Measurements from ENCODE around the gene ADH1A.

DNA sequence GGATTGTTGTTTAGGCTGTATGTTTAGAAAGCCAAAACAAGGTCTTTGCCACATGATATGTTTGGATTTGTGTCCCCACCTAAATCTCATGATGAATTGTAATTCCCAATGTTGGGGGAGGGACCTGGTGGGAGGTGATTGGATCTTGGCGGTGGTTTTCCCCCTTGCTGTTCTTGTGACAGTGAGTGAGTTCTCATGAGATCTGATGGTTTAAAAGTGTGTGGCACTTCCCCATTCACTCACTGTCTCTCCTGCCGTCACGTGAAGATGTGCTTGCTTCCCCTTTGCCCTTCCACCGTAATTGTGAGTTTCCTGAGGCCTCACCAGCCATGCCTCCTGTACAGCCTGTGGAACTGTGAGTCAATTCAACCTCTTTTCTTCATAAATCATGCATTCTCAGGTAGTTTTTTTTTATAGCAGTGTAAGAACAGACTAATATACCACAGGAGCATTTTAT is 304.0 kb downstream of the BMPR1B start:
- RRBS: no CpG with 5 or more reads among the region's 4 CpGs

- RRBS: no CpG with 5 or more reads among the region's 2 CpGs
These were observed 187.4 kb downstream of the UNC5C start for GRCh38 chr4:95361411-95361823.

DNA sequence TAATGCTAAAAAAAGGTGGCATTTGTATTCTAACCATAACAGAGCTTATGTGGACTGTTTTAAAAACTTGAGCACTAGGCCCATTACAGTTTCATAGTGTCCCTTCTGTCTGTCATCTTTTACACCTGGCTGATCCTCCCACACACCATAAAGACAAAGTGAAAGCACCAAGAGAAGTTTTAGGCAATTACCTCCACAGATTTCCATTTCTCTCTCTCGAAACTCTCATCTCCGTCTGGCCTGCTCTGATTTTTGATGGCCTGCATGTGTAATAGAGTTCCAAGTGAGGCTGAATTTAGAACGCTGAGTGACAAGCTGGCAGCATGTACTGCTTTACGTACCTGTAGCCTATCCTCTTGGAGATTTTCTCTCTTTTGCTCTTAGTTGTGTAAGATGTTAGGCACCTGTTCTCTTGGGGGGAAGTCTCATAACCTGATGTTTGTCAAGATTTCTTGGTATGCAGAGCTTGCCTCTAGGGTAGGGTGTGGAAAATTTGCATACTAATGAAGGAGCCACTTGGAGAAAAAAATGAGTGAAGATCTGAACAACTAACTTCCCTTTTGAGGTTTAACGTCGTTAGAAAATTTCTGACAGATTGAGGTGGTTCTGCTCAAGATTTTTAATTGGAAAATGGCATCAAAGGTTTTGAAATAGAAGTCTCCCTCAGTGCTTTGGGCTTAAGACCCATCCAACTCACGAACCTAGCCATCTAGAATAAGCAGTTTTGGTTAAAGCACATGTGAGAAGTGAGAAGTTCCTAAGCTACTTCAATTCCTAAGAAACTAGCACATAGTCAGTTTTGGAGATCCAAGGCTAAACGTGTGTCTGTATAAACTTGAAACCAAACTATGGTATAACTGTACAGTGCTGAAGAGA is 57.6 kb upstream of the RAP1GDS1 start:
- RRBS: no CpG with 5 or more reads among the region's 8 CpGs

DNA sequence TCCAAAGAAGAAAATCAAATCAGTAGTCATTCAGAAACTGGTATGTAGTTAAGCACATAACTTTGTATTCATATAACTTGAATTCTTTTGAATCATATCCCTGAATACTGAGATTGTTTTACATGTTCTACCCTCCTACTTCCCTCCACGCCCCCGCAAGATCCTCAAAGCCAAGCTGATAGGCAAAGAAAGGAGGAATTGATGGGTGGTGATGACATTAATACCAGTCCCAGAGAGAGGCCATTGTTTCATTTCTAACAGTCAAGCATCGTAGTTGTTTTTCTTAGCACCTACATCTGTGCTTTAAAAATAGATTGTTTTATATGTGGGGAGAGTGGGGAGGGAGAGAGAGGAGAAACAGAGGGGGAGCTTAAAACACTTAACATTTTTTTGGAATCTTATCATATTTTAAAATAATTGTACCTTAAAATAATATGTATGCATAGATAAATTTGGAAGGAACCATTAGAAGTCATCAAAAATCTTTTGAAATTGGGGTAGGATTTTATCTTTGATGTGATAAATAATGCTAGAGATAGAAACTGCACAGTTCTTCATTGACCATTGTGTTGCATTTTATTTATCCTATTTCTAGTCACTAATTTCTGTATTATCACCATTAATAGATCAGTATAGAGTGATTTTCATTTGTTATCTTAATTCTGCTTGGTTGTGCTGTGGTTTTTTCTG is 32.5 kb downstream of the RAP1GDS1 start:
- RRBS: no CpG with 5 or more reads among the region's 3 CpGs

DNA sequence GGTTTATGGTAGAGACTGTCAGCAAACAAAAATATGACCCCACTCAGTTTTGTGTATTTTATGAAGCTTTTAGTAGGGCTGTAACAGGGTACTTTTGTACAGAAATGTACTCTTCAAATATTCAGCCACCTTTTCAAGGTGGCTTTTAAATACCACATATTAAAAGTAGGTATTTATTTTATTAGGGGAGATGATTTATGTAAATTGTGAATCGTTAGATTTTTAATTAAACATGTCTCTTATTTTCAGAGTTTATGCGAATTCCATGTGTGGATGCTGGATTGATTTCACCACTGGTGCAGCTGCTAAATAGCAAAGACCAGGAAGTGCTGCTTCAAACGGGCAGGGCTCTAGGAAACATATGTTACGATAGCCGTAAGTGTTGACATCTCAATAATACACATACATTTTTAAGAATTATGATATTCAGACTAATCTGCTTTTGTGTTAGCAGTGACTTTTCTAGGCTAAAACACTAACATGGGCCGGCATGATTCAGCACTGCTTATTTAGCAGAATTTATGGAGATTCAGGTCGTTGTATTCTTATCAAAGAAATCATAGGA is 91.1 kb downstream of the RAP1GDS1 start:
- RRBS: no CpG with 5 or more reads among the region's 7 CpGs

- RRBS: no CpG with 5 or more reads among the region's 2 CpGs
These were observed 138.8 kb downstream of the RAP1GDS1 start for GRCh38 chr4:98399790-98400519.

DNA sequence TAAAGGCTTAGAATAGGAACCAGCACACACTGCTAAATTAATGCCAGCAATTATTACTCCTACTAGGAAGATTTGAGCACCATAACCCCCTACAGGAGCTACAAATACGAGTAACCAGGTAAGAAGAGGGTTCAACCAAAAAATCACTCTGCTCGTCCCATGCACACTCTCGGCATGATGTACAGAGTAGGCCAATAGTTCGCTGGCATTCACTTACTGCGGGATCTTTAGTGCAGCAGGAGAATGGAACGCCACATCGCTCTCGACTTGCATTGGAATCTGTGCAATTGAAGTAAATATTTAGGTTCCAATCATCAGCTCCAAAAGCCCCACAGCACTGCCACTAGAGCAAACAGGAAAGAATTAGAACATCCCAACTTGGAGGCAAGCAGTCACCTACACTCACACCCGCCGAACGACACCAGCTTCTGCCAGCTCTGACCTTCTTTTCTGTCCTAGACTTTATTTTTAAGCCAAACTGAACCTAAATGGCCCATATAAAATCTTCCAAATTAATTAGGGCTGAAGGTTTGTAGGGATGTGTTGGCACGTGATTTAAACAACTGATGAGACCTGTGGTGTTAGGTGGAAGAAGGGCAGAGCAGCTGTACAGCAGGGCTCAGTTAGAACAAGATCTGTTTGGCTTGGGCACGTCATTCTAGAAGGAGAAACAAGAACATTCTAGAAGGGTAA is 179.8 kb downstream of the TSPAN5 start:
- RRBS: no CpG with 5 or more reads among the region's 13 CpGs

GRCh38 chr4:99290653-99291128 is at the start of gene ADH1A:
ADH1A (minus strand) TSS chr4:99290985.
- RRBS: no CpG with 5 or more reads among the region's 1 CpG

DNA sequence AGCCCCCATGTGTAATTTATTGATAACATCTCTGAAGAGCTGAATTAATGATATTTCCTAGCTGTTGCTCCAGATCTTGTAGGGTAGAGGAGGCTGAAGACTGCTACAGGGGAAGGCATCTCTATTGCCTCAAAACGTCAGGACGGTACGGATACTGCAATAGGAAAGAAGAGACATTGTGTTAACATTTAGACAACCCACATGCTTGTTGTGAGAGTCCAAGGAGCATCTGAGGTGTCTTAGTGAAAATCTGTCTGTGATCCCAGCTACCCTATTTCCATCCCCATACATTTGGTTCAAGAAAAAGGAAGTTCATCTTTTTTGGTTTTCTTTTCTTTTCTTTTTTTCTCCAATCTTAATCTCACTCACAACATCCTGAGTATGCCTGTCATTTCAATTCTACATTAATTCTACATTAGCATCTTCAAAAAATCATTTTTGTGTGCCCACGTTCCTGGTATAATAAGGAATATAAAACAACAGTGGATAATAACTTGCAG is 13.4 kb downstream of the ADH1B start:
- RRBS: no CpG with 5 or more reads among the region's 4 CpGs

DNA sequence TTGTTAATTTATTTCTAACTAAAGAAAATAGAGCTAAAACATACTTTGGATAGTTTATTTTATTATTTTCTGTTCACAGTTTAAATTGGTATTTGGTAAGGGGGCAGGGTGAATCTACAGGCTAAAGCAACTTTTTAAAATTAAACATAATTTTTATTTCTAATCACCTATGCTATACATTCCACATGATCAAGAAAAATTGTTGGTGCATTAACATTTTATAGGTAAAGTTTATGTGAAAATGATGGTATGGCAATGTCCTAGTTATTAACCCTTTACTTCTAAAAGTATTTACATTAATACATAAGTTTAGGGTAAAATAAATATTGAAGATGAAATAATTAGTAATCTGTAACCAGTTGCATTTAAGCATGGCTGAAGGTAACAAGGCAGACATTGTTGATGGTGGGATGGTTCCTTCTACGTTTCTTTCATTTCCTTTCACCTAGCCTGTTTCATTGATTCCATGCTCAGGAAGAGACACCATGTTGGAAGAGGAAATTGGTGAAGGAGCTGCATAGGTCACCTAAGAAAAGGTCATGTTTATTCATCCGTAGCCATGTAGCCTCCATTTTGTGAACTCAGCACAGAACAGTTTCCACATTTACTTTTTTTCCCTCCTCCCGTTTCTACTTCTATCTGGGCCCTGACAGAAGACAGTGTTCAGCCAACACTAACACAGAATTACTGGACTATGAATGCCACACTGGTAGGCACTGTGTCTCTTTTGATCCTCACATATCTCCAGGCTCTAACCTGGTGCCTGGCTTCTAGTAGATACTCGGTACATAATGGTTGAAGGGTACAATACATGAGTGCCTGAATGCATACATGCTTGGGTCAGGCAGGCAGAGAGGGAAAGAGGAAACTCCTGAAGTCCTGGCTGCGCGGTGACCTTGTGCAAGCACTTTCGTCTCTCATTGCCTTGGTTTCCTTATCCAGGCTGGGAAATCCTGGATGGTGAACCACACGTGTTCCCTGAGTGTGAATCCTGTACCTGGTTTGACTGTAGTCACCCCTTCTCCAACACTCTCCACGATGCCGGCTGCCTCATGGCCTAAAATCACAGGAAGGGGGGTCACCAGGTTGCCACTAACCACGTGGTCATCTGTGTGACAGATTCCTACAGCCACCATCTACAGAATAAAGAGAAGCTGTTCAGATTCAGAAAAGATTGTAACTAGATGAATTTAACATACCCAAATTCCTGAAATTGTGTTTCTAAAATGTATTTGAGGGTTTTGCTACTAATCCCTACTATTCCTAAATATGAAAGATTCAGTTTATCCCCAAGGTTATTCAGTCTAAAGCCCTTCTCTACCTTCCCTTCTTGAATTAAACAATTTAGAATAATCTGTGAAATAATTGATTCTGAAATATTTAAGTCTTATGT is 3.7 kb downstream of the ADH1B start:
- RRBS: no CpG with 5 or more reads among the region's 11 CpGs

GRCh38 chr4:99323550-99324151 is 2.5 kb upstream of the ADH1B start:
- RRBS: no CpG with 5 or more reads among the region's 1 CpG

DNA sequence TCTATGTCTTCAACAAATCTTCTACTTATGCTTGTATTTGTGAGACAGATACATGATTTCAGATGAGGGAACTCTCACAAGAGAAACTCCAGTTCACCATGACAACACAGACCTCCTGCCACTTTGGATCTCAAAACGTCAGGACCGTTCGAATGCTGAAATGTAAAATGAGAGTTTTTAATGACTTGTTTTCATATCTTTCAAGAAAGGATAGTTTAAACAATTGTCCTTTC is 22.2 kb downstream of the ADH7 start:
- RRBS: no CpG with 5 or more reads among the region's 3 CpGs

DNA sequence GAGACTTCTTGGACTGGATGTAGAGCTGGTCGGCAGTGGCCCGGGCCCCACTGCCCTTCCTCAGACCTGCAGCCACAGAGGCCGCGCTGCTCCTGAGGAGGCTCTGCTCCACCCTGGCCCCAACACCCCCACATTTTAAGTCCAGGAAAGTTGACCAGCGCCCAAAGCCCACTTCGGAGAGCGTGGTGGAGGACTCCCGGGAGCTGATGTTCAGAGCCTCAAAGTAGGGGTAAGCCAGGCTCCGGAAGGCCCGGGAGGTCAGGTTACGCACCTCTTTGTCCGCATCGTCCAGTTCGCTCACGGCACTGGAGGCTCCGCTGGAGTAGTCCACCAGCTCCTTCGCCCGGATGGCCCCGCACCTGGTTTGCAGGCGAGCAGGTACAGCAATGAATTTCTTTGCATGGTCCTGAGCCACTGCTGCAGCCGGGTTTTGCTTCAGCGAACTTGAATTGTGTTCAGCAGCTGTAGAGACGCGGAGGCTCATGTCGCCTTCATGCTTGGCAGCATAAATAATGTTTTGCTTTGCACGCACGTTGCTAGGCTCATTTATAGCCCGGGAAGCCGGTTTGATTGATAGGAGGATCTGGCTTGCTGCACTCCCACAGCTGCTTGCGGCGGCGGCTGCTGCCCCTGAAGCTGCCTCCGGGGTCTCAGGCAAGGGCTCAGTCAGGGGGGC is 5.0 kb downstream of the C4orf54 start:
- RRBS: 91% methylated on average over 17 of the region's 33 CpGs

GRCh38 chr4:99845955-99846555 is 29.4 kb downstream of the DAPP1 start:
- RRBS: no CpG with 5 or more reads among the region's 2 CpGs

DNA sequence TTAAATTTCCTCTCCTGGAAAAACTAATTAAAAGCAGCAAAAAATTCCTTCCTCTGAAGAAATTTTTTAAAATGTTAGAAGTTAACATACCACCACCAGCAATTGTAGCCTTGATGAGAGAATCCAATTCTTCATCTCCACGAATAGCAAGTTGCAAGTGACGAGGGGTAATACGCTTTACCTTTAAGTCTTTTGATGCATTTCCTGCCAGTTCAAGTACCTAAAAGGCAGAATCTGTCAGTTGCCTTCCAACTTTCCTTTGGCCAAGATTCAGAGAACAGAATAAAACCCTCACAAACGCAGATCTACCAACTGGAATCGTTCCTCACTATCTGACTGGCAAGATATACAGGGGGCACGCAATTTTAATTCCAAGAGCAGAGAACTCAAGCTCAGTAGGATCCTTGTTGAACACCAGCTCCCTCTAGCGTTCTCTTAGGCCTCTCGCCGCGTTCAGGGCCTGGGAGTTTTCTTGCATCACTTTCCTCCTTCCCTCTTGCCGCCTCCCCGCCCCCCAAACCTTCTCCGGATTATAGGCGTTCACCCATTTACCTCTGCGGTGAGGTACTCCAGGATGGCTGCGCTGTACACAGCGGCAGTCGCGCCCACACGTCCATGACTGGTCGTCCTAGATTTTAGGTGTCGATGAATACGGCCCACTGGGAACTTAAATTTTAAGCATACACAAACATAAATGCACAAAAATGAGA is 1.2 kb downstream of the H2AZ1 start:
- RRBS: no CpG with 5 or more reads among the region's 23 CpGs

DNA sequence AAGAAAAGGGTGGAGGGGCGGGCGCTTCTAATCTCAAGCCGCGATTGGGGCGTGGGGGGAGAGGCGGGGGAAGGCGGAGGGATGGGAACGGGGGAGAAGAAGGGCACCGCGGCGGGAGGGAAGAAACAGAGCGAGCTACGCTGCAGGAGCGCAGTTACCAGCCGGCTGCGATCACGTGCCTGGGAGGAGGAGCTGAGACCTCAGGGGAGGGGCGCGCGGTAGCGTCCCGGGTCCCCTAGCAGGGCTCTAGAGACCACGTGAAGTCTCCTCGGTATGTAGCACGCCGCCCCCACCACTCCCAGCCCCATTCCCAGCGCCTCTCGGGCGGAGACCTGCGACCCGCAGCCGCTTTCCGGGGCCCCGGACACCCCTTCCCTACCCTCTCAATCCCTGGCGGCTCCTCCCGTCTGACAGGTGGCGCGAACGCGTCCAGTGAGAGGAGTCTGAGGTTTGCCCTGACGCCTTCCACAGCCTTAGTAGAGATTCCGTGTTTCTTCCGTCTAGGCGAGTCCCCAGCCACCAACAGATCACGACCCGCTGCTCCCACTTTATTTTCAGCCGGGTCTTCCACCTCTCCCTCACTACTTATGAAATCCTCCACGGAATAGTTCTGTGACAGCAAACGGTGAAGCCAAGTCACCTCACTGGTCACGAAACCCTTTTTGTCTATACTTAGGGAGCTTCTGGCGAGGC is 481 bp upstream of the H2AZ1 start:
- RRBS: 3% methylated on average over 14 of the region's 51 CpGs

DNA sequence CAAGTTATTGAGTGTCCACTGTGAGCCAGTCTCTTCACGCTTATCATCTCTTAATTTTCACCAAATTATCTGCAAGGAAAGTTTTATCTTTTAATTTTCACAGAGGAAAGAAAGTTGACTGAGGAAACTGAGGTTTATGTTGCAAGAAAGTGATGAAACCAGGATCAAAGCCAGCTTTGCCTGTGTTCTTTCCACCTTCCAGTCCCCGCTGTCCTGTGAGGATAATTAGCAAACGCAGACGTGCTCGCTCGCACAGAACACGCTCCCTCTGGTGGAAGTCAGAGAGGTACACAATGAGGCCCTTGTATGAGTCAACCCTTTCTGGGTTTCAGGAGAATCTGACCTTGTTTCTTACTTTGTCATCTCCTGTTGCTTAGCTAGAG is 94.3 kb downstream of the DDIT4L start:
- RRBS: no CpG with 5 or more reads among the region's 7 CpGs

- RRBS: no CpG with 5 or more reads among the region's 3 CpGs
These were observed 220.6 kb upstream of the EMCN start for GRCh38 chr4:100738347-100738816.

DNA sequence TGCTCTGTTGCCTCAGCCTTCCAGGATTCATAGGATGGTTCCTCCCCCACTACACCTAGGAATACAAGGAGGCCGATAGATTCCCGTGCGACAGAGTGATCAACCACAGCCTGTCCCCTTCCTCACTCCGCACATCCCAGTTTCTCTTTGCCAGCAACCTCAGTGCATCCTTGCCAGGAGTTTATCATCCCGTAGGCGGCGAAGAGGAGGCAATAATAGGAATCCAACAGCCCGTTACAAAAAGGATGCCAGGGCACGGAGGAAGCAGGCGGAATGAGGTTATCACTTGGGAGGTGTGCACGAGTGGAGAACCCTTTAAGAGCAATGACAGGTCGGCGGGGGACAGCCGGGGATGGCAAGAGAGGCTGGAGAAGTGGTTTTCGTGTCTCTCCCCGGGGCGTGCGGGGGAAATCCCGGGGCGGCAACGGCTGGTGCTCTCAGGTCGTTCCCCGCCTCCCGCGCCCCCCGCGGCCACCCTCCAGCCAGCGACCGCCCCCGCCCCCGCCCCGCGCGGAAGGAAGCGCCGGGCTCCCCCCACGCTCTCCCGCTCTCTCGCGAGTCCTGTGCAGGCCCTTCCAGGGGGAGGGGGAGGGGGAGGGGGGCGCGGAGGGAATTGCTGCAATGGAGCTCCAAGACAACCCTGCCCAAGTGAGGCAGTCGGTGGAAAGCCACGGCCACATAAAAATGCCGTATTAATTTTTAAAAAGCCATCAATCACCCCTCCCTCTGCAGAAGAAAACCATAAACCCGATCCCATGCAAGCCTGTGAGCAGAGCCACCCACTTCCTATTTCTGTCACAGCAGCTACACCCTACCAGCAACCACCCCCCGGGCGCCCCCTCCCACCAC is 1.5 kb downstream of the PPP3CA start:
- RRBS: no CpG with 5 or more reads among the region's 48 CpGs